Frontal cortex (tissue), 2 donors: ENCODE measurements around a stretch of chr19.

DNA sequence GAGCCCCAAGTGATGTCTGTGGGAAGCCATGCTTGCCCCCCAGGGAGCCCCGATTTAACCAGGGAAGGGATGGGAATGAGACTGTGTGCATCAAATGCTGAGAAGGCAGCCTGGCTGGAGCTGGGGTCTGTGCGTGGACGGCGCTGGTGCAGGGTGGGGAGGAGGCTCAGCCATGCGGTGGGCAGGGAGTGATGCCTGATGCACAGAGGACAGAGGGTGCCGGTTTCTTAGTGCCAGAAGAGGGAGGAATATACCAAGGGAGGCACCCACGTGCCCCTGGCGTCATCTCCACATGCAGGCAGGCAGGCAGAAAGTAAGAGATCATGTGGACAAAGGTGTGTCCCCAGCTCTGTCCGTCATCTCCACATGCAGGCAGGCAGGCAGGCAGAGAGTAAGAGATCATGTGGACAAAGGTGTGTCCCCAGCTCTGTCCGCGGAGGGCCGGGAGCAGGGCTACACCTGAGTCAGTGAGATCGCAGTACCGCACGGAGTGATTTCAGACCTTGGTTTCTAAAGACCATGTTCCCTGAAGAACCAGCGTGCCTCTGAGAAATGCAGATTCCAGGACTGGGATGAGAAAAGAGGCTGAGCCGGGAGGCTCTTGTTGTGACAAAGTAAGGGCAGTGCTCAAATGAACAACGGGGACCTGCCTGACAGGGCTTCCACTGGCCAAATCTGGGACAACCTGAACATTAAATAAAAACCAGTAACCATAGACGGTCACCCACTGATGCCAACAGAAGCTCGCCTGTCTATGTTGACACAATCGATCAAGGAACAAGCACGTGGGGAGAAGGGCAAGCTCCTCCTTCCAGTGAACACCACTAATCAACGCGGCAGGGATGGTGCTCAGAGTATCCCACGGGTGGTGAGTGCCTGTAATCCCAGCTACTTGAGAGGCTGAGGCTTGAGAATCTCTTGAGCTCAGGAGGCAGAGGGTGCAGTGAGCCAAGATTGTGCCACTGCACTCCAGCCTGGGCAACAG lies 22.3 kb downstream of the CAPS start:
- RAMPAGE, long total RNA, result no peak

DNA sequence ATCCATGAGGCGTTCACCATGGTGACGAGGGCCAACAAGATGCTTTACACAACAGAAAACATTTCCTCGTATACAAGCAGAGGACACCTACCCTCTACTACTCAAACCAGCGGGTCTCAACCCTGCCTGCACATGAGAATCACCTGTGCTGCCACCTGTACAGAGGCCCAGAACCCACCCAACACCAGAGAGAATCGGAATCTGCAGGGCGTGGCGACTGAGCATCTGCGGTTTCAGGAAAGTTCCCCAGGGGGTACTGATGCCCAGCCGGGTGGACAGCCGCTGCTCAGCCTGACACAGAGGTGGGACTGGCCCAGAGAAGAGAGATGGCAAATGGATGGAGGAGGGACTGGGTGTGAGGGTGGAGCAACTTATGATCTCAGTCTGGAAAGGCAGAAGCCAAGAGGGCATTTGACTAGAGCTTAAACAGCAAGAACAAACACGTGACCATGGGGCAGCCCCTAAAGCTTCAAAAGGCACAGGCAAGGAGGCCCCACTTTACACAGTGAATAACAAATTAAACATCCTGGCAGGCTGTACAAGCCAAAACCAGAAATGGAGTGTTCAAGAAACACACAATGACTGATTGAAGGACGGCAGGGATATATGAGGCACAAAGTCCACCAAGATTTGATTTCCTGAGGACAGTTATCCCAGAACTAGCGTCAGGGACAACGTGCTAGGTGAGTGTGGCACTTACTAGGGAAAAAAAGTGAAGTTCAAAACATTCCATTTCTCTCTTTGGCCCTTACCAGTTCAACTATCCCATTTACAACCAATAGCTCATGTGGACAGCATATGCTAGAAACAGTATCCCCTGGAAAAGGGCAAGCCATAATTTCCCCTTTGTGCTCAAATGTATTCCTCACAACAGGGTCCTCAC lies 3.1 kb downstream of the RANBP3 start:
- RAMPAGE, long total RNA, result no peak

DNA sequence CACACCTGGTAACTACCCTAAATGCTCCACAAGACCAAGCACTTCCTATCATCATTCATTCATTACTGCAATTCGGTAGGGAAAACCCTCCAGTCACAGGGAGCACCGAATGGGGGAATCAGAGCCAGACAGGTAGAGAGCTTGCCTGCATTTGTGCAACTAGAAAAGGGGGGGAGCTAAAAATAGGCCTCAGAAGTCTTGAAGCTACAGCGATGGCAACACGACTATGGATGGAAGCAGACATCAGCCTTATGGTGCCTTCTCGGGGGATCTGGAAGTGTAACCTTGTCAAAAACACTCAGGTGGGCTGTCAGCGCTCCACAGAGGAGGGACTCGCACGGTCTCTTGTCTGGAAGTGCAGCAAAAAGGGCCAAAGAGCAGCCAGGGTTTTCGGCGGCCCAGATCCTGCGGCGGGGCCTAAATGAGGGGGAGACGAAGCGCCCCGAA lies 878 bp downstream of the RANBP3 start:
- RAMPAGE, long total RNA, result no peak

DNA sequence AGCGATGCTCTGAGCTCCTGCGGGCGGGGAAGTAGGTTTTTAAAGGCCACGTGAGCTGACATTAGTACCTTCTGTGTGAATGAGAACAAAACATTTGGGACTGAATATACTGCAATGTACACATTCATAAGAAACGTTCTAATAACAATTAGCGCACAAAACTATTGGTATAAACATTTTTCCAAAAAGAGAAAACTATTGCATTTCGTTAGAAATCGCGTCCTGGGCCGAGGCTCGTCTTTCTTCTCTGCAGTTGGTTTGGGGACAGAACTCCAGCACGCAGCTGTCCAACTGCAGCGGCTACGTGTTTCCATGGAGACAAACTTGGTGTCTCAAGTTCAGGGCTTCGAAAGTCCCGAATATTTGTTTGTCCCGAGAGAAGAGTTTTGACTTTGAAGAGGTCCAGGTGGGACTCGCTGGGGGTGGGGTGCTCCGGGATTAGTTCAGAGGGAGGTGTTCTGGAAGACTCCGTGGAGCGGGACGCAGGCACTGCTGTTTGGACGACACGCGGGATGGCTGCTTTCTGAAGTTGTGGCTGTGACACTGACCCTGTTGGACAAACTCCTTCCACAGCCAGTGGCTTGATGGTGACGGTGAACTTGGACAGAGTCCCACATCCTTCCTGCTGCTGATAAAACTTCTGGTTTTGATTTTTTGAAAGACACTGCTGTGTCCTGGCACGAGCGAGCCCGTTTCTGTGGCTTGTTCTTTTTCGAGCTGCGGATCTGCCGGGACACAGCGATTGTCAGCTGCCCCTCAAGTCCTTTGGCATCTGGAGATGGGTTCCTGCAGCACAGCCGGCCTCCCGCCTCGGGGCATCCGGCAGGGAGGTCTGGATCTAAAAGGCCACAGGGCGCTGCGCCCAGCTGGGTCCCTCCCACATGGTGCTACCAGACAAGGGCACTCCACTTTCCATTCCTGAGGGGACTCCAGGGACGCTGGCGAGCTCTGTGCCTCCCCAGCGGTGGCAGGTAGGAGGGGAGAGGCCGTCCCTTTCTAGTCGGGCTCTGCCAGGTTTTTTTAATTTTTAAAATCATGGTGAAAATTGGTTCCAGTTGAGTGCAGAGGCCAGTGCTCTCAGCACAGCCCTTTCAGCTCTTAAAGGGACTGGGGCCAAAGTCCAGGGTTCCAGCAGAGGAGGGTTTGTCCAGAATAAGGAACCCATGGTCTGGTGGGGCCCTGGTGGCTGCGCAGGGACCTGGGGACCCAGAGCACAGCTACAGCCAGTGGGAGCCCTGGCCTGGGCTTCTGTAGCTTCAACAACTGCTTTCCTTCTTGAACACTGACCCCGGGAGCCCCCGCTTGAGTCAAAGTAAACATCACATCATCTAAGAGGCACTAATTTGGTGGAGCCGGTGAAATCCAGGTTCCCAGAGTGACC lies 16.0 kb upstream of the RANBP3 start:
- RAMPAGE, long total RNA, result no peak

- RAMPAGE, long total RNA, result no peak
These were observed 35.2 kb downstream of the RFX2 start for GRCh38 chr19:6075021-6075601.

DNA sequence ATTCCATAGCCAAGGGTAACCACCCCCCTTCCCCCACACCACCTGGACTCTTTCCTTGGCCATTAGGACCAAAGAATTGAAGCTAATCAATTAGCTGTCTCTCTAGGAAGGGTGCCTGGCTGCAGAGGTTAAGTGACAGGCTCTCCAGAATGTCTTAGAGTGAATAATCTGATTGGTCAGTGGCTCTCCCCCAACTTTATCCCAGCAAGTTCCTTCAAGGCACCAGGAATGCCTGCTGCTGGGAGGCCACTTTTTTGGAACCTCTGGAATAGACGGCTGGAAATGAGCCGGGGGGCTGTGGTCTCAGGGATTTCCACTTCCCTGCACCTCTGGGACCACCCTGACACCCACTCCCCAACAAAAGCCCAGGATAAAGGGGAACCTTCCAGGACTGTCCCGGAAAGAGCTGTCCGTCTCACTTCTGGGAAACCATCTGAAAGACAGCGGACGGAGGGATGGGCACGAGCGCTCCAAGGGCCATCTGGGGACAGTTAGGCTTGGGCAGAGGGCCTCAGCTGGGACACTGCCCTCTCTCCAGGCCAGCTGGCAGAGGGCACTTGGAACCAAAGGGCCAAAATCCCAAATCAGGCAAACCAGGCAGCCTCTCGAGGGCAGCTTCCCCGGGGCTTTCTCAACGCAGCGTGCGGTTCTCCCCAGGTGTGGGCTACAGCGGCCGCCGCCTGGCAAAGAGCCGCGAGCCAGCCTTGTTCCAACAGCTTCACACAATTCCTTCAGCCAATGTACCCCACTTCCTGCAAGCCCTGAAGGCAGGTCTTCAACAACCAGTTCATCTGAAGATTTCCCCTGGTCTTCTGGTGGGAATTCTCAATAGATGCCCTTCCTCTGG lies 5.2 kb downstream of the MLLT1 start:
- RAMPAGE, long total RNA, result no peak

- RAMPAGE, long total RNA, result no peak
These were observed 8.5 kb upstream of the PSPN start for GRCh38 chr19:6384351-6384579.

DNA sequence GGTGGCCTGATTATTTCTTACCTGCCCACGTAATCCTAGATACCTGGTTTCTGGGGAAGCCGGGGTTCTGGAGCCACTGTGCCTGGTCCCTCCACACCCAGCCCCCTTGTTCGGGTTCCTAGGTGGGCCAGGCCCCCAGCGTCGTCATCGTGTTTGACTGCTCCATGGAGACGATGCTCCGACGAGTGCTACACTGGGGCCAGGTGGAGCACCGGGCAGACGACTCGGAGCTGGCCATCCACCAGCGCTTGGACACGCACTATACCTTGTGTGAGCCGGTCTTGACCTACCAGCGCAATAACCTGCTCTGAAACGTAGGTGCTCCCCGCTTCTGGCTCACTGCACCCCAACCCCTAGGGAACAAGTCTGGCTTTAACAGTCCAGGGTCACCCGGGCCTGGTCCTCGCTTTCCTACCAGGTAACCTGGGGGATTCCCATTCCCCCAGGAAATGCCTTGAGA lies 13.0 kb downstream of the KHSRP start:
- RAMPAGE, long total RNA, result no peak

DNA sequence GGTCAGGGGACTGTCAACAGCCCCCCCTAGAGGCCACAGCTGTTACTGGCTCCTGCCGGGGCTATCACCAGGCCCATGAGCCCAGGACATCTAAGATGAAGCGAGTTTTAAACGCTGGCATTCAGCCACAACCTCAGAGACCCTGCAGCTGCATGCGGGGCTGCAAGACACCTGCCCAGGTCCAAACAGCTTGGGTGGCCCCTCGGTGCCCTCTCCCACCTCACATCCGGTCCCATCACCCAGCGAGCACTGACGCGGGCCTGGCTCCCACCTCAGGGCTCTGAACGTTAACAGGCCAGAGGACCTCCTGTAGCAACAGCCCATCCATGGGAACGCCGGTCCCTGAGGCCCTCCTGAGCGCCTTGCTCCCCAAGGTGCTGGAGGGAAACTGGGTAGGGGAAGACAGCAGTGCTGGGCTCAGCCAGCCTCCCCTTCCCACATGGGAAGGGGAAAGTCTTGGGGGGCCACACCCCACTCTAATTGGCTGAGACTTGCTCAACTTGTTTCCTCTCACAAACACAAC lies 12.0 kb downstream of the KHSRP start:
- RAMPAGE, long total RNA, result no peak

DNA sequence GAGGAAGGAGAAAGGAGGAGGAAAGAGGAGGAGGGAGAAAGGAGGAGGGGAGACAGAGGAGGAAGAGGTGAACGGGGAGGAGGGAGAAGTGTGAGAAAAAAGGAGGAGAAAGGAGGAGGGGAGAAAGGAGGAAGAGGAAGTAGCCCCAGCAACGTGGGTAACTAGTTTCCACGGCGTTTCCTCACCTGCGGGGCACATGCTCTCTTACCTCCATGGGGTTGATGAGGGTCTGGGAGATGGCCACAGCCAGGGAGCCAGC lies 4.1 kb downstream of the SLC25A41 start:
- RAMPAGE, long total RNA, result no peak

GRCh38 chr19:6515869-6516780 lies 14.0 kb upstream of the TUBB4A start:
- RAMPAGE, long total RNA, result no peak

DNA sequence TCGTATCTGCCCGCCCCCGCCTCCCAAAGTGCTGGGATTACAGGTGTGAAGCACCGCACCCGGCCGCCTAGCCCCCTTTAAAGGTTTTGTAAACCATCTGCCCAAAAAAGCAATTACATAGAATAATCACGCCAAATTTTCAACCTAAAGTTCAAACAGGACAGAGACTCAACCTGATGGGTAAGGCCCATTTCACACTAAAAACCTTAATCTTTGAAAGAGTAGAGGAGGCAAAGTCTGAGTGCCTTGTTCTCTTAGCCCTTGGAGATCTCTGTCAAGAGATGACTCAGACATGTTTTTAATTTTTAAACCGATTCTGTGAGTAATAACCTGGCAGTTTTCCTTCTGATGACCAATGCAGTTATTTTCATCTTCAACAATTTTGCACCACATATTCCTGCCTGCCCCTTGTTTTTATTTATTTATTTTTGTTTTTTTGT lies 11.6 kb upstream of the TNFSF9 start:
- RAMPAGE, long total RNA, result no peak

DNA sequence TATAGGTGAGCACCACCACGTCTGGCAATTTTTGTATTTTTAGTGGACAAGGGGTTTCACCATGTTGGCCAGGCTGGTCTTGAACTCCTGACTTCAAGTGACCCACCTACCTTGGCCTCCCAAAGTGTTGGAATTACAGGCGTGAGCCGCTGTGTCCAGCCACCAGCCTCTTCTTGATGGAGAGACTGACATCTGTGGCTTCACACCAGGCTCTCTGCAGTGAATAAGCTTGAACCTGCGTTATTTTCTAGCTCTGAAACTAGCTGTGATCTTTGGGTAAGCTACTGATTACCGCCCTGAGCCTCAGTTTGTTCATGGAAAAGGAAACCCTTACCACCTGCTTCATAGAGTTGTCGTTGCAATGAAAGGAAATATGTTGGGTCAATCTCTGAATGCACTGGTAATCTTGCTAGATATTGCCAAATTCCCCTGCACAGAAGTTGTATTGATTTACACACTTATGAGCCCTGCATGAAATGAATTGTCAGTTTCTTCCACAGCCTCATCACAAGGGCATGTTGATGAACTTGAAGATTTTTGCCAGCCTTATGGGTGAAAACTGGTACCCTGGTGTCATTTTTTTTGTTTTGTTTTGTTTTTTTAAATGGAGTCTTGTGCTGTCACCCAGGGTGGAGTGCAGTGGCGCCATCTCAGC lies 1.9 kb upstream of the C3 start:
- RAMPAGE, long total RNA, result no peak

DNA sequence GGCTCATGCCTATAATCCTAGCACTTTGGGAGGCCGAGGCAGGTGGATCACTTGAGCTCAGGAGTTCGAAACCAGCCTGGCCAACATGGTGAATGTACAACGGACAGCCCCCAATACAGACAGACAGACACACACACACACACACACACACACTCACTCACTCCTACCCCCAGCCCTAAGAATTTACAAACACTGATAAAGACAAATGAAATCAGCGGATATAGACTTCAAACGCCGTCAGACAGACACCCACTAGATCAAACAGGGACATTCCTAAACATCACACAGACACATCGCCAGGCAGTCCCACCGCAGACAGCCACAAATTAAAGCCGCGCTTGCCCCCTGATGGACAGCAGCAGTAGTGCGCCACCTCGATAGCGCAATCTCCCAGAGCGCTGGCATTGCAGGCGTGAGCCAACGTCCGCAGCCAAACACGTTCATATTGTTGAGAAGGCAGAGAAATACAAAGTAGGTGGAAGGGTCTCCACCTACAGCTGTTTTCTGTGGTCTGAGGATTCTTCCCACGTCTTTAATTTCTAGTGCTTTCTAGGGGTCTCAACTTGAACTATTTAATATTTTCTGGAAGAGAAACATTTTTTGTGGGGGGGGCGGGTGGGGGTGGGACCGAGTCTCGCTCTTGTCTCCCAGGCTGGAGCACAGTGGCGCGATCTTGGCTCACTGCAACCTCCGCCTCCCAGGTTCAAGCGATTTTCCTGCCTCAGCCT lies 24.6 kb upstream of the ADGRE1 start:
- RAMPAGE, long total RNA, result no peak

DNA sequence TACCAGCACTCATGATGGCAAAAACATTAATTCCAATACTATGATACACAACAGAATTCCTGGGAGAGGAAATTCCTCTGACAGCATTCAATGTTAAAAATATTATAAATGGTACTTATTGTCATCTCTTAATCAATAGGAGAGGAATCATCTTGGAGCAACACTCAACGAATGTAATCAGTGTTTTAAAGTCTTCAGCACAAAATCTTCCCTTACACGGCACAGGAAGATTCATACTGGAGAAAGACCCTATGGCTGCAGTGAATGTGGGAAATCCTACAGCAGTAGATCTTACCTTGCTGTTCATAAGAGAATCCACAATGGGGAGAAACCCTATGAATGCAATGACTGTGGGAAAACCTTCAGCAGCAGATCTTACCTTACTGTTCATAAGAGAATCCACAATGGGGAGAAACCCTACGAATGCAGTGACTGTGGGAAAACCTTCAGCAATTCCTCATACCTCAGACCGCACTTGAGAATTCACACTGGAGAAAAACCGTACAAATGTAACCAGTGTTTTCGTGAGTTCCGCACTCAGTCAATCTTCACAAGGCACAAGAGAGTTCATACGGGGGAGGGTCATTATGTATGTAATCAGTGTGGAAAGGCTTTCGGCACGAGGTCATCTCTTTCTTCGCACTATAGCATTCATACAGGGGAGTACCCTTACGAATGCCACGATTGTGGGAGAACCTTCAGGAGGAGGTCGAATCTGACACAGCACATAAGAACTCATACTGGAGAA lies 13.4 kb downstream of the ZNF557 start:
- RAMPAGE, long total RNA, result no peak

- RAMPAGE, long total RNA, result no peak
These were observed 75.9 kb downstream of the ZNF557 start for GRCh38 chr19:7145412-7145860.

DNA sequence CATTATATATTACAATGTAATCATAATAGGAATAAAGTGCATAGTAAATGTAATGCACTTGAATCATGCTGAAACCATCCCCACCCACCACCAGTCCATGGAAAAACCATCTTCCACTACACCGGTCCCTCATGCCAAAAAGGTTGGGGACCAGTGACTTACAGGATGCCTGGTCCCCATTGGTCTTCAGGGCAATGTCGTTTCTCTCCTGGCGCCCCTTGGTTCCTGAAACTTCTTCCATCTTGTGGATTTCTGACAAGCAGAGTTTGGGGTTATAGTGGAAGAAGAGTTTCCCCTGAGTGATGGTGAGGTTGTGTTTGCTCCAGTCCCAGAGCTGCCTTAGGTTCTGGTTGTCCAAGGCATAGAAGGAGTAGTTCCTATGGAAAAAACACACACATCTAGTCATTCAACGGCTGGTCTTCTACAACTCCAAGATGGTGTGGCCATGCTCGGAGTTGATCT lies 100.9 kb downstream of the ZNF557 start:
- RAMPAGE, long total RNA, result no peak

- RAMPAGE, long total RNA, result no peak
These were observed 26.9 kb downstream of the INSR start for GRCh38 chr19:7267128-7267916.

GRCh38 chr19:7395283-7395813 lies 46.6 kb downstream of the ARHGEF18 start:
- RAMPAGE, long total RNA, result no peak

- RAMPAGE, long total RNA, result no peak
These were observed 8.2 kb downstream of the TEX45 start for GRCh38 chr19:7505124-7506355.